Parietal lobe (tissue), 2 donors: ENCODE results near the genes PAFAH1B1, OR1A1 and EMC6.

DNA sequence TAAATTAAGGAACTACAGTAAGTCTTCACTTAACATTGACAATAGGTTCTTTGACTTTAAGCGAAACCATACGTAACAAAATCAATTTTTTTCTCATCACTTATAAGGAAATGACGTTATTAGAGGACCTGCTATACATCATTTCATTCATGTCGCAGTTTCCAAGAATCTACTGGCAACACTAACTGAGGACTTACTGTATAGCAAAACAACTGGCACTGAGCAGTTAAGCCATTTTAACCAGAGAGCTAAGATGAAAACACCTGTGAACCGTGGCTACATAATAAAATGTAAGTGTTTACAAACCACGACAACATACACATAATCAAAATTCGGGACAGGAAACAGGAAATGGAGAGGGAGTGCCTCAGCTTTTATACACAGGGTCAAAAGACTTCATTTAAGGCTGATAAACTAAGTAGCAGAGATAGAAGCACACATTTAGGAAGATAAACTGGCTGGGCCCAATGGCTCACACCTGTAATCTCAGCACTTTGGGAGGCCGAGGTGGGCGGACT lies 29.5 kb downstream of the METTL16 start:
- RAMPAGE, long total RNA: no peak

DNA sequence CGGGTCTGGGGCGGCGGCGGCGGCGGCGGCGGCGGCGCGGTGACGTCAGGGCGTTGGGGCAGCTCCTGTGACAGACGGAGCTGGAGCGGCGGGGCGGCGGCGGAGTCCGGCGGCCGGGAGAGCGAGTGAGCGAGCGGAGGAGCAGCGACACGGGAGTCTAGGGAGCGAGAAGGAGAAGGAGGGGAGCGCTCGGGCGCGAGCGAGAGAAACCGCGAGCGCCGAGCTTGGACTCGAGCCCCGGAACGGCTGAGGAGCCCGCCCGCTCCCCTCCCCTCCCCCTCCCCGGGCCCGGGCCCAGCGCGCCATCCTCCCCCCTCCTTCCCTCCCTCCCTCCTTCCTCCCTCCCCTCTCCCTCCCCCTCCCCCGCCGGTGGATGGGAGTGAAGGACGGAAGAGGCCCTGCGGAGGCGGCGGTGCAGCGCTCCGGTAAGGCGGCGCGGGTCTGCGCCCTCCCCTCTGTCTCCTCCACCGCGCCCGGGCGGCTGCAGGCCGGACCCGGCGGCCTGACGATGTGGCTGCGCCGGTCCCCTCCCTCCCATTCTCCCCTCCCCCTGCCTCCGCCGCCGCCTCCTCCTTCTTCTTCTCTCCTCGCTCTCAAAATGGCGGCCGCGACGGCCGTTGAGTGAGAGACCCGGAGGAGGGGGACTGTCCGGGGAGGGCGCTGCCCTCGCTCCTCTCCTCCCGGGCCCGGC lies at the start of gene PAFAH1B1:
Gene PAFAH1B1 (plus strand): TSS at position 73 of the 691 bp plus-strand sequence.
- RAMPAGE, long total RNA: no peak

- RAMPAGE, long total RNA: no peak
Observed at GRCh38 chr17:2595014-2595497, 1.6 kb downstream of the PAFAH1B1 start.

DNA sequence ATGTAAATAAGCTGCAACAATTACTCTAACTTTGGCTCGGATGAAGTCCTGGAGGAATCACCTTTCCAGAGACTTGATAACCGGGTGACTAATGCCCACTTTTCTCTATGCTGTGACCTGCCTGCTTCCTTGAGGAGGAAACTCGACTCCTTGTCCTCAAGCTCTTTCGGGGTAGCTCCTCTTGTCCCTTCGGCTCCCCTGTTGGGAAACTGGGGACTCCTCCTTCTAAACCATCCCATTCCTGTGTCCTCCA lies at the start of gene OR1A1:
Gene OR1A1 (plus strand): TSS at position 179 of the 253 bp plus-strand sequence.
- RAMPAGE, long total RNA: no peak

GRCh38 chr17:3472149-3472626 lies 569 bp upstream of the SPATA22 start:
- RAMPAGE, long total RNA: no peak

DNA sequence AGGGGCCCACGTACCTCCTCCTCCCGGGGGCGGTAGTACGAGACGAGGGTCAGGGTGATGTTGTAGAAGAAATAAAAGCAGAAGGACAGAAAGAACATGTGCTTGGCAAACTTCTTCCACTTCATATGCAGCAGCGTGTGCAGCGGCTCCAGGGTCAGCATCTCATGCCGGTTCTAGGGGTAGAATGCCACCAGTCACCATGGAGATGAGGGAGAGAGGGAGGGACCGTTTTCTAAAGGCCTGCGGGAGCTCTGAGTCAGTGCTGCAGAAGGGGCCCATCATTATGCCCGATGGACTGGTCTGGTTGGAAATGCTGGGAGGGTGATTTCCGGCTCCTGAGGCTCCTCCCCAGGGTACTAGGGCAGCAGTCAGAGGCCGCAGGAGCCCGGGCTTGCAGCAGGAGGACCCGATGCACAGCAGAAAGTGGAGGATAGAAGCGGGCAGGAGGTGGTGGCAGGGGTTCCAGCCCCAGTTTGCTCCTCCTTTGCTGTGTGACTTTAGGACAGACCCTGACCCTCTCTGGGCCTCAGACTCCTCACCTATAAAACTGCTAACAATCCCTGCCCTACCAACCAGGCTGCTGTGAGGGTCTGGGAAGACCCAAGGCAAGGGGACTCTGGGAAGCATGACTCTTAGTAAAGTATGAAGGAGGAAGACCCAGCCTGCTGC lies 28.7 kb downstream of the TRPV3 start:
- RAMPAGE, long total RNA: no peak

- RAMPAGE, long total RNA: no peak
Observed at GRCh38 chr17:3592011-3592753, 17.0 kb downstream of the TRPV1 start.

- RAMPAGE, long total RNA: no peak
Observed at GRCh38 chr17:3668712-3669828, at the start of gene EMC6. TSS of gene EMC6 (plus strand) at chr17:3668812.

- RAMPAGE, long total RNA: no peak
Observed at GRCh38 chr17:3738489-3739112, 14.9 kb downstream of the HASPIN start.

DNA sequence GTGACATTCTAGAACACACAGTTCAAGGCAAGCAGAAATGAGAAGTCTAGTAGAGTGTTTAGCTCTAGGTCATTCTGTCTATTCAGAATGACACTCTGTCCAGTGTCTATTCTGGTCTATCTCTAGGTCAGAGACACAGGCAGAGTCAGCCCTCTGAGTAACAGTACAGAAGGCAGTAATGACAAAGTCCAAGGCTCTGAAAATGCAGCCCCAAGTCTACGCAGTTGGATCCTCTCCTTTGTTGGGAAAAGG lies 17.4 kb downstream of the NCBP3 start:
- RAMPAGE, long total RNA: no peak

DNA sequence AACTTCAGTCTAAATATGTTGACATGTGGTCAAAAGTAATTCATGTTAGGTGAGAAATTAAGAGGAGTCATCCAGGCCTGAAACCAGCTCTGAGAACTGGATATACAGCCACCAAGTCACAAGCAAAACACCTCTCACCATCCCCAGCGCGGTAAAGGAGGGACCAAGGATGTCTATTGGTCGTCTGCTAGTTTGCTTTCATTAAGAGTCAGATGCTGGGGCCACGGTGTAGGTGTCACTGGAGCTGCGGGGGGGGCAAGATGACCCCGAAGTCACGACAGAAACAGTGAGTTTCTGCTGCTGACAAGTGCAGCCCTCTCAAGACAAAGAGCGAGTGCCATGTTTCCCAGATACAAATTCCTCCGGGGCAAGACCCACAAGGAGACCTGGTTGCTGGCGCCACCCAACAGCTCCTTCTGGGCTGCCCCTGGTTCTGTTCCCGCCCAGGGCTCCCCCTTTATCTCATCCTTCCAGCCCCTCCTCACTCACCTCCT lies 742 bp downstream of the NCBP3 start:
- RAMPAGE, long total RNA: no peak

- RAMPAGE, long total RNA: no peak
Observed at GRCh38 chr17:3896836-3897638, 4.2 kb upstream of the CAMKK1 start.

DNA sequence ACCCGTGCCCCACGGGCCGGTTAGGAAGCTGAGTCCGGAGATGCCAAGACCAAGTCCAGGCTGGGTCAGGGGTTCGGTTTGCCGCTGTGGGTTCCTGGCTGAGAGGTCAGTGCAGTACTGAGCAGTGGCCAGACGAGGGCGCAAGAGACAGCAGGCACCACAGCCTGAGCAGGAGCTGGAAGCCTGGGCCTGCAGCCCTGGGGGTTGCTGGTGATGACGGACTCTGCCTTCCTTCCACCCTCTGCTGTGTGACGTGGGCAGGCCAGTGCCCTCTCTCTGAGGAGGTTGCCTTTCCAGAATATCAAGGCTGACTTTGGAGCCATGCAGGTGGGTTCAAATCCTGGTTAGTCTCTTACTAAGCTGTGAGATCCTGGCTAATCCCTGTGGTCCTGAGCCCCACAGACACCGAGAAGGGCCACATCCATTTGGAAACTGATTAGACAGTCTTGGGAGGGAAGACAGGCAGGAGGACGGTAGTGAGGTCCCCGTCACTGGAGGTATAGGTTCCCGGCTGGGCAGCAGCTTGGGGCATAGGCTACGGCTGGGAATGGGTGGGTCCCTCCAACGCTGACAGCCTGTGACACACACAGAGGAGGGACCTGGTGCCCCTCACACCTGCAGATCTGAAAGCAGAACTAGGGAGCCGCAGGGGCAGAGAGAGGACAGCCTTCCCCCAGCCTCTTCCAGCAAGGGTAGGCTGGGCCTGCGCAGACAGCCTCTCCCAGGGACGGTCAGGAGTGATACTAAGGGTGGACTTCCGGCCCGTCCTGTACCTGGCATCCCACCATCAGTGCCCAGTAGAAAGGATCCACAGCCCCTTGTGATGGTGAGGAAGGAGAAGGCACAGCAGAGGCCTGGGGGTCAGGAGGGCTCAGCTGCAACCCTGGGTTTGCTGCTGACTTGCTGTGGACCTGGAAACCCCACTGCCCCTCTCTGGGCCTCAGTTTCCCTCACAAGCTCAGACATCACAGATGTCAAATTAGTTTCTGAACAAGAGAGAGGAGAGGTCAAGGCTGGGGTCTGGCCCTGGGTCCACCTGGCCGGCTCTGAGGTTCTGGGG lies 2.1 kb downstream of the P2RX1 start:
- RAMPAGE, long total RNA: no peak

GRCh38 chr17:3943253-3944062 lies 20.8 kb downstream of the ATP2A3 start:
- RAMPAGE, long total RNA: no peak

- RAMPAGE, long total RNA: no peak
Observed at GRCh38 chr17:4018405-4018801, 54.2 kb upstream of the ATP2A3 start.

DNA sequence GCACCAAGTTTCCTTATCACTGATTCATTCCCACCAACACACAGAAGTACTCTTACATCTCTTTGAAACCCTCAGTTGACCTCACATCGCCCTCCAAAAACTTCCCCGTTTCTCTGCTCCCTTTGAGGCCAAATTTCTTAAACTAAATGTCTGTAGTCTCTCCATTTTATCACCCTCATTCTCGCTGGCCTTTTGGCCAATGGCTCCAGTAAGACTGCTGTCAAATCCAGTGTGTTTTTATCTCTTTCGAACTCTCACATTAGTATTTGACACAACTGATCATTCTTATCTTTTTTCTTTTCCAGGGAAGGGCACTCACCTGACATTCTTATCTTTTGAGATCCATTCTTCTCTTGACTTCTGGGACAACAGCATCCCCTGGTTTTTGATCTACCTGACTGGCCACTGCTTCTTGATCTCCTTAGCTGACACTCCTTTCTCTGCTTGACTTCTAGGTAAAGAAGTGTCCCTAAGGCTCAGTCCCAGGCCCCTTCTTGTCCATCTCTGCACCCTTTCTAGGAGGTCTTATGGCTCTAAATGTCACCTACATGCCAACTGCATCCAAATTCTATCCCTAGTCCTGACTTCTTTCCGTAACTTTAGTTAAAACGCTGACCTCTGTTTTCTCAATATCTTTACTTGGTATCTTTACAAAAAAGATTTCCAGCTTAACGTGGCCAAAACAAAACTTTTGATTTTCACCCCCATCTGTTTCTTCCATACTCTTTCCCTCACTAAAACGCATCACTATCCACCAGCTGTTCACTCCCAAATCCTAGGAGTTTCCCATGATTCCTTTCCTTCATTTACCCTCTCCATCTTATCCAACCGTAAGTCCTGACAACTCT lies 81.7 kb downstream of the ZZEF1 start:
- RAMPAGE, long total RNA: no peak

DNA sequence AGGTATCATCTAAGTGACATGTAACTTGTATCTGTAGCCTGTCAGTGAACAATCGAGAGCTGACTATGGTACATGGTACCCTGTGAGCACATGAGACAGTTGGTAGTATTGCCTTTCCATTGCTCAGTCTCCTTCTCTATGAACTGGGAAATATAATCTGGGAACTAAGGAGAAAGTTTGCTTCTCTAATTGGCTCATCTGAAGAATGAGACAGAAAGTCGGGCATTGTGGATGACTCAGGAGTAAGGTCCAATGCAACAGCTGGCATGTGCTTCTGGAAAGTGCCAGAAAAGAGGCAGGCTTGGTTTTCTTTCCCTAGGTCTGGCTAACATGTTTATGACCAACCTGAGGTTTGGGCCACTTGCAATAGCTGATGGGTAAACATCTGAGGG lies 51.9 kb downstream of the ZZEF1 start:
- RAMPAGE, long total RNA: no peak

- RAMPAGE, long total RNA: no peak
Observed at GRCh38 chr17:4208150-4208625, 55.6 kb downstream of the ANKFY1 start.

DNA sequence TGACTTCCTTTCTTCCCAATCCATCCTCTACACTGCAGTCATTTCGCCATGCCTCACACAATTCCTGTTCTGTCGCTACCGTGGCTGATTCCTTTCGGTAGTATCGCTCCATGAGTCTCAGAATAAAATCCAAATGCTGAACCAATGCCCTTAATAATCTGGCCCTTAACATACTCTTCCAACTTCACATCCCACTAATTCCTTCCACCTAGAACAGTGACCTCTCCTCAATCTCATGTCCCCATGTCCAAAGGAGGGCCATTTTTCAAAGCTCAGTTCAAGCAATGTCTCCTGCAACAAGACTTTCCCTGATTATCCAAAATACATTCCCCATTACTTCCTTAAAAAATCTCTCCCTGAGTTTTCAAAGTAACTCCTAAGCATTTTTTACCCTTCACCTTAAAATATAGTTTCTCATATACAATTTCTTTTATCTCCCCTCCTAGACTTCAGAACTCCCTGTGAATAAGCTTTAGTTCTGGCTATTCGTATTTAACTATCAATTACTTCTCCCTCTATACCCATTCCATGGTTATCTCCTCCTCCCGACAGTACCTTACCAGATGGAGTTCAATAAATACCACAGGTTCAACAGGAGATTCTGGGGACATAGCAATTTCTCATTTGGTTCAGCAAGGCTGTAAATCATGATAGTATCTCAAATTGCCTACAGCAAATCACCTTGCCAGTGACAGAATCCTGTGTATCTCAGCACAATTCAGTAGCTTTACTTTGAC lies 6.3 kb downstream of the ANKFY1 start:
- RAMPAGE, long total RNA: no peak

- RAMPAGE, long total RNA: no peak
Observed at GRCh38 chr17:4262751-4263150, 1.0 kb downstream of the ANKFY1 start.